Vagina (tissue), 1 donor: ENCODE results near the genes PLCH2, TTC34, TPRG1L and LRRC47.

DNA sequence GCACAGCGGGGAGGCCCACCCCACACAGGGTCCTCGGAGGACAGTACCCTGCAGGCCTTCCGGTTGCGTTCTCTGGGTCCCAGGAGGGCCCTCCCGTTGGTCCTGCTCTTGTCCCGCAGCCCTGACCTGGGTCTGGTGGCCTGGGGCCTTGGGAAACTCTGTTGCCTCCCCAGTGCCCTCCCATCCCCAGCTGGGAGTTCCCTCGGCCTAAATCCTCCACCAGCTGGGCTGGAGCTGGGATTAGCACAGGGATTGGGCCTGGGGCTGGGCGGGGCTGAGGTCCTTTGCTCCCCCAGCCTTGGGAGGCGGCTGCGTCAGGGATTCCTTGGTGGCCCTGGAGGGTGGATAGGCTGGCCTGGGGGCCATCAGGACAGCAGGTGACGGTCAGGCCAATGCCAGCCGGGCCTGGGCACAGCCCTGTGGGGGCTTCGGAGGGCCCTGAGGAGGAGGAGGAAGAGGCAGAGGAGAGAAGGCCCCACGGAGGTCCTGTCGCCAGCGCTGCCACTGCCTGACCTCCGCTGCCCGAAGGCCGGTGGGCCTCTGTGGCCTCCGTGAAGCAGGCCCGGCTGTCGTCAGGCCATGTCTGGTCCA is at the start of gene PLCH2:
TSS of gene PLCH2 (plus strand) at position 280 of the 591 bp plus-strand sequence.
- PRO-cap: no peak
- RAMPAGE, long total RNA: no peak

- PRO-cap: no peak
- RAMPAGE, long total RNA: no peak
Observed at GRCh38 chr1:2530757-2531292, 762 bp upstream of the HES5 start.

GRCh38 chr1:2547679-2548029 is 8.5 kb upstream of the TNFRSF14 start:
- PRO-cap: no peak
- RAMPAGE, long total RNA: no peak

DNA sequence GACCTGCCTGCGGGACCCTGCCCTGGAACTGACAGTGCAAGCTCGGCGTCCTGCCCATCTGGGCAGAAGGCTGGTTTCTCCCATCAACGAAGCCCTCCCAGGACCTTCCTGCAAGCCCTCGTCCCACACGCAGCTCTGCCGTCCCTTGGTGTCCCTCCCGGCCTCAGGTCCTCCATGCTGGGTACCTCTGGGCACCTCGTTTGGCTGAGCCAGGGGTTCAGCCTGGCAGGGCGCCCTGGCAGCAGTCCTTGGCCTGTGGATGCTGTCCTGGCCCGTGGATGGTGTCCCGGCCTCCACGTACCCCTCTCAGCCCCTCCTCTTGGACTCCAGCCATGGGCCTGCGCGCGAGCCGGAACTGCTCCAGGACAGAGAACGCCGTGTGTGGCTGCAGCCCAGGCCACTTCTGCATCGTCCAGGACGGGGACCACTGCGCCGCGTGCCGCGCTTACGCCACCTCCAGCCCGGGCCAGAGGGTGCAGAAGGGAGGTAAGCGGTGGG is 3.4 kb downstream of the TNFRSF14 start:
- PRO-cap: no peak
- RAMPAGE, long total RNA: no peak

- PRO-cap: no peak
- RAMPAGE, long total RNA: no peak
Observed at GRCh38 chr1:2801413-2801939, at the start of gene TTC34. Gene TTC34, minus strand, starts transcription at chr1:2801693.

DNA sequence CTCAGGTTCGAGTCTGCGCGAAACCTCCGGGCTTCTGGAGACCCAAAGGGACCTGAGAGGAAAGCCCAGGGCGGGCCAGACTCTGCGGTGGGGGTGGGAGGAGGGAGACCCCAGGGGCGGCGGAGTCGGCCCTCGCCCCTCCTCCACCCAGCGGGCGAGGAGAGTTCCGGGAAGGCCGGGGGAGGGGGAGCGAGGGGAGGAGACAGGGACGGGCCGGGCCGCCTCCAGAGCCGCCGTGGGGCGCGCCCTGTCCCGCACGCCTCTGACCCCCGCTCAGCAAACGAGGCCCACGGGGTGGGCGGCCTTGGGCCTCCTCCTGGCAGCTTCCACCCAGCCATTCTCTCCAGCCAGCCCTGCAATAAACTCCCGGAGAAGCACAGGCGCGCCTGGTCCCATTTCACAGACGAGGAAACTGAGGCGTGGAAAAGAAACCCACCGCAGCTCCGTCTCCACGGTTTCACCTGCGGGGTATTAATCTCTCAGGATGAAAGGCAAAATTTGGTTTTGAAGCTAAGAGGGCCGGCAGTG is 5.9 kb upstream of the PRDM16 start:
- PRO-cap: no peak
- RAMPAGE, long total RNA: no peak

DNA sequence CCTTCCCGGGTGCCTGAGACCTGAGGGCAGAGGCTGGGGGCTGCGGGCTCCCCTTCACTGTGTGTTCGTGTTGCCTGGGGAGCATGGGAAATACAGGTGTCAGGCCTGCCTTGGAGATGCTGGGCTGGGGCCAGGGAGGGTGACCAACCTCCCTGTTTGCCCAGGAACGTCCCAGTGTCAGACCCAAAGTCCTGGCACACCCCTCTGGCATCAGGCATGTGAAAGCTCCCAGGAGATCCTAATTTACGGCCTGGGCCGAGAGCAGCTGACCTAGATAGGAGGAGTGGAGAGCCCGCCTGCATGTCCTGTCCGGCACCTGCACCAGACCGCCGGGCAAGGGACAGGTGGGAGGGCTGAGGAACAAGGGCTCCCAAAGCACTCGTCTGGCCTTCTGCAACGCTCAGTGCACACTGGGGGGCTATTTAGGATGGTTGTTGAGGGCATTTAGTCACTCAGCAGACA is 124.8 kb downstream of the PRDM16 start:
- PRO-cap: no peak
- RAMPAGE, long total RNA: no peak

GRCh38 chr1:3217073-3217916 is 148.3 kb downstream of the PRDM16 start:
- PRO-cap: no peak
- RAMPAGE, long total RNA: no peak

DNA sequence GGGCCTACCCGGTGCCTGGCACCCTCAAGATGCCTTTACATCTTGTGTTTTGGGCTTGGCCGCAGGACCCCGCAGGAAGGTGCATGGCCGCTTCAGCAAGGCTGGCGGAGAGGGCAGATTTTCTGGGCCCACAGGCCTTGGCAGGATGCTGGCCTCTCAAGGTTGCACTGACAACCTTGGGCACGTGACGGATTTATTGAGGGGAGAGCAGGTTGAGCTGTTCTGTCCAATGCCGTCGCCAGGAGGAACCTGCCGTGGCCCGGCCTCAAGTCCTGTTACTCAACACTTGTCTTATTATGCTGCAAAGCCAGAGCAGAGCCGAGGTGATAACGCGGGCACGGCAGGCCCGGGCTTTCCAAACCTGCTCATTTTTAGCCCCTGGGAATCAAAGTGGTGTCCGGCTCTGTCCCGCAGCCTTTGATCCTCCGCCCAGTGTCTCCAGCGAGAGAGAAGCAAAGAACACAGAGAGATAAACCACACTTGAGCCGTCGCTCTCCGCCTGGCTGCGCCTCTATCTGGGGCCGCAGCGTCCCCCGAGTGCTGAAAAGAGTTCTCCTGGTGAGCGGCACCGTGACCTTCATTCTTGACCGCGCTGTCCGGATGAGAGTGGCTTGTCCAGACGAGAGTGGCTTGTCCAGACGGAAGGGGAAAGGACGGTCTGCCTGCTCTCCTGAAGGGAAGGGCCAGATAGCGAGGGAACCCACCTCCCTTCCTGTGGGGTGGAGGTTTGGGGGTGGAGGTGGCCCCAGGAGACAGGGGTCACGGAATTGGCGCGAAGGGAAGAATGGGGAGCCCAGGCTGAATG is 162.3 kb upstream of the ARHGEF16 start:
- PRO-cap: no peak
- RAMPAGE, long total RNA: no peak

DNA sequence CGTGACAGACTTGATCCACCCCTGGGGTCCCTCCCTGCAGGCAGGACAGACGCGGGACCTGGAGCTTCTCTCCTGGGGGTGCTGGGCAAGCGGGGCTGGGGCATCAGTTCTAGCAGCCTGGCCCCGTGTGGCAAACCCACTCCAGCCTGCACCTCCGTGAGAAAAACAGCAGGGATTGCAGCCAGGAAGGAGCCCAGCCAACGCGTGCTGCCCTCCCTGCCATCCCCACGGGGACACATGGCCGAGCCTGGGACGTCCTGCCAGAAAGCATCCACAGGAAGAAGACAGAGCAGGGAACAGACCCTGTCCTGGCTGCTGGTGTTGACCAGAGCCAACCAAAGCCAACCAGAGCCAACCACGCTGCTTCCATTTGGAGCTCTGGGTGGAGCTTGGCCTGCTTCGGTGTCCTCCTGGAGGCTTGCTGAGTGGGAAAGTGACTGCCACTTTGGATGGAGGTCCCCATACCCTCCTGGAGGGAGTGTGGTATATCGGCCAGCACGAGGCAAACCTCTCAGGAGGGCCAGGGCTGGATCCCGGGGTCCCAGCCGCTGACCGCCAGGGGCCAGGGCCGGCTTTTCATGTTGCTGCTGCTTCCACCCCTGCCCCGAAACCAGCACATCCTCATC is 80.8 kb upstream of the ARHGEF16 start:
- PRO-cap: no peak
- RAMPAGE, long total RNA: no peak

- PRO-cap: no peak
- RAMPAGE, long total RNA: no peak
Observed at GRCh38 chr1:3397342-3397987, 57.0 kb upstream of the ARHGEF16 start.

DNA sequence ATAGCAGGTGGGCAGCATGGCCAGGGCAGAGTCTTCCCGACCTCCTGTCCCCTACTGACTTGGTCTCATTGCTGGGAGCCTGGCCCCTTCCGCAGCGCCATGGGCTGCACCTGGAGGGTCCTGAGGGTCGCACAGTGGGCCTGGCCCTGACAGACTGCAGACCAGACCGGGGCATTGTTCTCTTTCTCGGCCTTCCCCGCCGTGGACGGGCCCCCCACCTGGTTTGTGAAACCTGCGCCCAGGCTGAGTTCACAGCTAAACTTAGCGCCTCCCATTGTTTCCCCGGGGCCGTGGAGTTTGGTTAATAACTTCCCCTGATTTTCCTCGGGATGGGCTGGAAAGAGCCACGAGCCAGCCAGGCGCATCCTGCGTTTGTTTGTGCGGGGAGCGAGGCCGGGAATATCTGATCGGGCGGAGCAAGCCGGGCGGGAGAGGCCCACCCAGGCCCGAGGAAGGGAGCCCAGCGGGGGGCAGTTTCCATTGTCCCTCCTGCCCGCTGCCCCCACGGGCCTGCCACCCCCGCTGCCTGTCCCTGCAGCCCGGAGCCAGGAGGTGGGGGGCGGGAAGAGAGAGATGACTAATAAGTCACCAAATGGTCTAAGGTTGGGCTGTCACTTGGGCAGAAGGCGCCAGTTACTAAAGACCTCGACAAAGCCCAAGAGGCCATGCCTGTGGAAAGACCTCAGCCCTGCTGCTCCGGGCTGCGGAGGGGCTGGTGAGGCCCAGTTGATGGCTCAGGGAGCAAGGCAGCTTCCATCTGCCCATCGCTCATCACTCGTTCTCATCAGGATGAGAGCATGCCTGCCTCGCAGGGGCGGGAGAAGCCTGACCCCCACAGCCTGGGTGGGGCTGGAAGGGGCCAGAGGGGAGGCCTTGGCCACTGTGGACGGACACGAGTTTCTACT is 39.0 kb upstream of the ARHGEF16 start:
- PRO-cap: no peak
- RAMPAGE, long total RNA: no peak

- PRO-cap: unidirectional peak, minus-strand start at chr1:3432219
- RAMPAGE, long total RNA: no peak
Observed at GRCh38 chr1:3431944-3432269, 22.6 kb upstream of the ARHGEF16 start.

DNA sequence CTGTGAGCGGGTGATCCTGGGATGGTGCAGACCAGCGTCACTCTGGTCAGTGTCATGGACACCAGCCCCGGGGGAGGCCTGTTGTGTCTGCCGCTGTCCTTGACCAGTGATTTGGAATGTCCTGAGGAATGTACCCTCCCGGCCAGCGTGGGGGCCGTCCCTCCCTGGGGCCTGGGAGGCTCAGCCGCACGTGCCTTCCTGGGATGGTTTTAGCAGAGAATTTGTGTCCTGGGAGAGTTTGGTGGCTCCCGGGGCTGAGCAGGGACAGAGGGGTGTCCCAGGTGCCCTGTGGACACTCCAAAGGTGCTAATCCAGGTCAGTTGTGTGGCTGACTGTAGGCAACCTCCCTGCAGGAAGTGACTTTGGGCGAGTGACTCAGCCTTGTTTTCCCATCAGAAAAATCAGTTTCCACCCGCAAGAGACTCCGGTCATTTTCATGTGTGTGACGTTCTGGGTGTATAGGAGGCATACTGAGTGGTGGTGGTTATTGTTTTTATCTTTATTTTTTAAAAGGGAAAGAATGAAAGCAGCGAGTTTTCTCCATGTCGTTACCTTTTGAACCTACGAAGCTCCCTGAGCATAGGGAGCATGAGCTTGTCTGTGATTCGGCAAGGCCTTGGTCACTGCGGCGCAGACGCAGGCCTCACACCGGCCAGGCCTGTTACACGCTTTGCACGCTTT is 6.4 kb downstream of the ARHGEF16 start:
- PRO-cap: no peak
- RAMPAGE, long total RNA: no peak

GRCh38 chr1:3499630-3500245 is 45.3 kb downstream of the ARHGEF16 start:
- PRO-cap: no peak
- RAMPAGE, long total RNA: no peak

- PRO-cap: bidirectional peak, plus-strand start at chr1:3531578, minus-strand start at chr1:3531411
- RAMPAGE, long total RNA: no peak
Observed at GRCh38 chr1:3530792-3532028, 76.7 kb downstream of the ARHGEF16 start.

- PRO-cap: bidirectional peak, plus-strand start at chr1:3624990, minus-strand start at chr1:3624779
- RAMPAGE, long total RNA: start-site peak on the plus strand at chr1:3625207-3625255, 7 reads
Observed at GRCh38 chr1:3624860-3626046, at the start of gene TPRG1L. Gene TPRG1L, plus strand, starts transcription at chr1:3625015.

DNA sequence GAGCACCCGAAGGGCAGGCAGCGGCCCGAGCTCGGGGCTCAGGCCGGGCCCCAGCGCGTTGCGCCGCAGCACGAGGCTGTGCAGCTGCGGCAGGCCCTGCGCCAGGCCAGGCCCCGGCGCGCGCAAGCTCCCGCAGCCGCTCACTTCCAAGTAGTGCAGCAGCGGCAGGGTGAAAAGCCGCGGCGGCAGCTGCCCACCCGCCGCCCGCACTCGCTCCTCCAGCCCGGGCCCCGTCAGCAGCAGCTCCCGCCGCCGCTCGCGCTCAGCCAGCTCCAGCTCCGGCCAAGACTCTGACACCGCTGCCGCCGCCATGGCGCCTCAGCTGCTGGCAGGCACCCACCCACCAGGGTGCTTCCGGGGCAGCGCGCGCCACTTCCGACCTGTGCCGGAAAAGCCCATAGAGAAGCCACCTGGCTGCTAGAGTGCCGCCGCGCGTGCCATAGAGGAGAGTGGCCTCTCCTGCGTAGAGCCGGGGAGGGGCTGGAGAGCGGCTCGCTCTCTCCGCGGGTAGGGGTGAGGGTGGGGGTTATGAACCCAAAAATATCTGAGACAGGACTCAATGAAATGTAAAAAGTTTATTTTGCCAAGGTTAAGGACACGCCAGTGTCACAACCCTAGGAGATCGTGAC is at the start of gene LRRC47:
TSS of gene LRRC47 (minus strand) at position 334 of the 629 bp plus-strand sequence.
- PRO-cap: bidirectional peak, plus-strand start at position 420 of the sequence, minus-strand start at position 320 of the sequence
- RAMPAGE, long total RNA: no peak

- PRO-cap: no peak
- RAMPAGE, long total RNA: start-site peak on the minus strand at chr1:3831049-3831282, 33 reads
Observed at GRCh38 chr1:3830954-3831327, 26.1 kb downstream of the CEP104 start.

DNA sequence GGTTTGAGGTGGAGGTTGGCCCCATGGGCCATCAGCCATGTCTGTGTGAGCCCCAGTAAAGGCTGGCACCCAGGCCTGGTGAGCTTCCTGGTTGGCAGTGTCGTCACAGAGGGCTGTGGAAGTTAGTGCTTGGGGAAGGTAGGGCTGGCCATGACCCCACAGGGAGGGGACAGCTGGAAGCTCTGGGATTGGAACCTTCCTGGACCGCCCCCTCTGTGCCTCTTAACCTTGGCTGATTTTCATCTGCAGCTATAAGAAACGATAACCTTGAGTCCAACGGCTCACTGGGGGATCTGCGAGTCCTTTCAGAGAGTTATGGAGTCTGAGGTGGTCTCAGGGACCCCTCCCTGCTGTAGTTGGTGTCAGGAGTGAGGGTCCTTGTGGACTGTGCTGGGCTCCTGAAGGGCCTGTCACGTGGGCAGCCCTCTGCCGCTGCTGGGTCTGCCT is 19.9 kb downstream of the C1orf174 start:
- PRO-cap: no peak
- RAMPAGE, long total RNA: no peak